Cerebral cortex (tissue), 2 donors: ENCODE measurements around a stretch of chr3.

DNA sequence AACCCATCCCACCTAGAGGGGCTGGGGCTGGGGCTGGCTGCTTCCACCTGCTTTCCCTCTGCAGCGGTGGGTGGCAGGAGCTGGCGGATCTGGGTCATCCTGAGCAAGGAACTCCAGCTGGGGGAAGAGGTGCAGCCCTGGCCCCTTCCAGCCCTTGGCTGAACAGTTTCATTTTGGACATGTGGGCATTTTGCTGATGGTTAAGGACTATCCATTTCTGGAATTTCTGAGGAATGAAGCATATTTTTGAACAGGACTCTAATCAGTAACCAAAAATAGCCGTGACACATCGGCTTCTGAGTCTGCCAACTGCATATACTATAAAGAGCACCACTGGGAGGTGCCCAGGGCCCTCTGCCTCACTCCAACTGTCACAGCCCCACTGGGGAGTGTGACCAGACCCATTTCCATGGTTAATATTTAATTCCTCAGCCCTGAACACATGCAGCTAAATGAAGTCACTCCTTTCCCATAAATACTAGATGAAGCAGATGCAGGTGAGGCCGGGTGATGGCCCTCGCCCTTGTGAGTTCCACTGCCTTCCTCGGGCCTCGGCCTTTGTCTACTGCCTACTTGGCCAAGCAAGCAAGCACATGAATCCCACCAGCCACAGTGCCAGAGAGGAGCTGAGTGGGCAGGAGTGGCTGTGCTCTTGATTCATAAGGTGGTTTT is 39.7 kb downstream of the CHDH start:
- PRO-cap, 2 experiments: no peak in any of the 2 experiments

DNA sequence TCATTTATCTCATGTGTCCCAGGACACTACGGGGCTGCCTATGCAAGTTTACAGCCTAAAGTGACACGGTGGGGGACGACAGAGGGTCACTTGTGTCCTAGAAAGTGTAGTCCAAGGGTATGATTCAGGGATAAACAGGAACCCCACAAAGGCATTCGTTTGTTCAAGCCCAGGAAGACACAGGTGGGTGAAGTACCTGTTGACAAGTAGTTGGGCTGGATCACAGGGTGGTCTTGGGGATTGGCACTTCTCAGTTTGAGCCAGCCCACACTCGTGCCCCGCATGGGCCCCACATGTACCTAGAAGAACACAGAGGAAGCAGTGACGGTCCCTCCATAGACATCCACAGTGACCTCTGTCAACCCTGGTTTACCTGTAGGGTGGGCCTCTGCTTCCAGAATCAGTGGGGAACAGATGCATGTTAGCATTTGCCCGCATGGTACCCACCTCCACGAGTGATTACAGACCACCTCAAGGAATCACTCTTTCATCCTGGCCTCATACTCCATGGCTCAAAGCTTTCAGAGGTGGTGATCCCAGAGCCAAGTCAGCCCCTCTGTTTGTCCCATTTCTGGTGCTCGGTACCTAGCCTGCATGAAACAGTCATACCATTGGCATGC is 27.4 kb downstream of the CHDH start:
- PRO-cap, 2 experiments: no peak in any of the 2 experiments

GRCh38 chr3:54120890-54121642 is 1.3 kb upstream of the CACNA2D3 start:
- PRO-cap, 2 experiments: peak in 1 of 2 experiments; most common plus-strand start chr3:54121447 (in 1)

- PRO-cap, 2 experiments: peak in 1 of 2 experiments; most common minus-strand start chr3:54123440 (in 1)
Measured at GRCh38 chr3:54123283-54124176, 1.2 kb downstream of the CACNA2D3 start.

DNA sequence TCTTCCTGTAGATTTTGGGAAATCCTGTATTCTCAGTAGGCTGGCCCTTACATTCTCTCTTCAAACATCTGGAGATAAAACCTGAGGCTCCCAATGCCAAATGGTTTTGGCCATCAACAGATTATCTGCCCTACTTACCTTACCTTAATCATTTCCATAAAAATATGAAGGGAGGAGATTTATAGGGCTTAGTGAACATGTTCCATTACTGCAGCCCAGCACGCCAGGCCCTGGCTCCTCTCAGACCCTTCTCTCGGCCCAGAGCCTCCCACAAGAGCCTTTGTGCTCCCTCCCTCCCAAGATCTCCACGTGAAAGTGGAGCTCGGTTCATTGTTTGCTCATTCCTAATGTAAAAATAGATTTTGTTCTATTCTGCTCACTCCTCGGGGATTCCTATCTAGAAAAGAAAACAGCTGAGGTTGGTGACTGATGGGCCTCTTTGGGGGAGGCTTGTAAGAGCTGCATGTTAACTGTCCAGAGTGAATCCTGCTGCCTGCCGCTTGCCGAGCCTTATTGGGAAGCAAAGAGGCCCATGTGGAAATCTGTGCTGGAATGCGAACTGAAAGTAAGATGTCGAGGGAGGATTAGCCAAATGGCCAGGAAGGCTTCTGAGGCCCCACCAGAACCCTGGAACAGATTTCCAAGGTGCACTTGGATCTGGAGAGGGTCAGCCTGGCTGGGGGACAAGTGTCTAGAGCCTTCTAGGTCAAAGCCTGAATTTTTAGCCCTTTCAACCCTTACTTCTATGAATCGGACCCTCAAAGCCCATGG is 267.2 kb downstream of the LRTM1 start:
- PRO-cap, 2 experiments: no peak in any of the 2 experiments

DNA sequence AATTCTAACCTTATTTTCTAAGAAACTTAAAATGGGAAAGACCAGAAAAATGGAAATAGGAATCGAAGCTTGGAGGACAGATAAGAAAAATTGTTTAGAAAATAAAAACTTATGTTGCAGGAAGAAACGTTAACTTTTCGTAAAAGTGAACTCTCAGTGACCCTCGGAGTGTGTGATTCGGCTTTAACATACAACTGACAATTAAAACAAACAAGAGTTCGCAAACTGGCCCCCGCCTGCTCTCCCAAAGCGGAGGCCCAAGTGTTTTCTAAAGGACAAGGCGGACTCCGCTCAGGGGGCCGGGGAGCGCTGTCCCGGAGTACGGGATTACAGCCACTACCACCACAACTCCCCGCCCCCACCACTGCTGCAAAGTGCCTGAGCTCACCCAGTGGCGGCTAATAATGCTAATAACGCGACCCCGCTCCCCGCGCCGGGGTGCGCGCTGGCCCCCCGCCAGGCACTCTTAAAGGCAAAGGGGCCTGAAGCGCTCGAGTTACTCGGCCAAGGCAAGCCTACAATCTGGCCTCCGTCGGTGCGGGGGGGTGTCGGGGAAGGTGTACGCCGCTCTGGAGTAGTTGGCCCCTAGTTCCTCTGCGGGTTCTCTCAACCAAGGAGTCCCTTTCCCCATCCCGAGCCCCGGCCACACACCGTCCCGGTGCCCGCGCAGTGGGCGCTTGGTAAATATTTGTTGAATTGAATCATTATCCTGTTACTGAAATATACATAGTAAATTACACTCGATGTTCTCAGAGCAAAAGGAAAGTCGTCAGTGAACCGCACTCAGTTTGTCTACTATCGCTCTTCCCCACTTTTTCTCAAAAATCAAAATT is 972 bp downstream of the WNT5A start:
- PRO-cap, 2 experiments: peak in 1 of 2 experiments; most common plus-strand start position 494 of the sequence (in 1); most common minus-strand start position 354 of the sequence (in 1)

GRCh38 chr3:55555785-55557121 is 69.1 kb upstream of the WNT5A start:
- PRO-cap, 2 experiments: peak in 1 of 2 experiments; most common plus-strand start chr3:55556569 (in 1)

DNA sequence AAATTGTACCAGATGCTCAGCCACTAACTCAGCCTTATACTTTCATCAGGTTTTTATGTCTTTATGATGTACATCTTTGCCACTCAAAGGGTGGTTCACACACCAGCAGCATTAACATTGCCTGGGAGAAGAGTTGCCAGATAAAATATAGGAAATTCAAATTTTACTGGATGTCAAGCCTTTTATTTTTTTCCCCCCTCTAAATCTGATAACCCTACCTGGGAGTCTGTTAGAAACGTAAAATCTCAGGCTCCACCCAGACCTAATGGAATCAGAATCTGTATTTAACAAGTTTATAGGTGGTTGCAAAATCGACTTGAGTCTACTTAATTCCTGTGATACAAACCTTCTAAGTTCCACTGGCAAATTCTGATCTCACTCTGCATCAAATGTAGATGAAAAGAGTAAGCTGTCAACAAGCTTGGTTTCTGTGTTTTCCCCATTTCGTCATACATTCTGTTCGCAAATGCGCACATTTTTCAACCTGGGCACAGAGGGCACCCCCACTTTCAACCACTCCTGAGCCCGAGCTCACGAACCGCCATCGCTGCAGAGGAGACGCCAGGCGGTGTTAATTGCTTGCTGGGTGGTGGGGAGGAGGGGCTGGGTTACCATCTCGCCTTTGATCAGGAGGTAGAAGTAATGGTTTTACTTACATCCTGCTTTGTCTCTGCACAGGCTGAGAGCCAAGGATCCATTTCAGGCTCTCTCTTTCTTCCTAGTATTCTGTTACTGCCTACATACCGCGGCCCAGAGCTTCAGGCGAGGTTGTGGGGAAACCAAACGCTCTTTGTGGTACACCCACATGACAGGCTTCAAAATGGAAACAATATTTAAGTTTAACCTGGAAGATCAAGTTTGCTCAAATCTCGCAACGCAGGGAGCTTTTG is 177.1 kb upstream of the WNT5A start:
- PRO-cap, 2 experiments: no peak in any of the 2 experiments

- PRO-cap, 2 experiments: no peak in any of the 2 experiments
Measured at GRCh38 chr3:56692482-56692977, 9.5 kb upstream of the TASOR start.

GRCh38 chr3:56775920-56776381 is 25.8 kb downstream of the ARHGEF3 start:
- PRO-cap, 2 experiments: no peak in any of the 2 experiments

DNA sequence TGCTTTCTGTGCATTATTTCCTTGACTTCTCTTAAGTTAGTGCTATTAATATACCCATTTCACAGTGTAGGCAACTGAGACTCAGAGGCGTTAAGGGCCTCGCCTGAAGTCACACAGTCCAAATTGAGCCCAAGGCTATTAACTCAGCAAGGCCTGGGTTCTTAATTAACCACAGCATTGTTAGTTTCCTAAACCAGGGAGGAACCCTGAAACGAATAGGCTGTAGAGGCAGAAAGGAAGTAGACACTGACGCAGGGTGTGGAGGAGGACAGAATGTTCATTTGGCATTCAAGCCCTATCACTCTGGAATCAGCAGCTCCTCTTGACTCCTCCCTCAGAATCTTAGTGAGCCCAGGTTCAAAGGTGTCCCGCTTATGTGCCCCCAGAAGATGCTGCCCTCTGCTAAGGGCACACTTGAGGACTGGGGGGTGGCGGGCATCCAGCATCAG is 13.9 kb downstream of the ARHGEF3 start:
- PRO-cap, 2 experiments: no peak in any of the 2 experiments

DNA sequence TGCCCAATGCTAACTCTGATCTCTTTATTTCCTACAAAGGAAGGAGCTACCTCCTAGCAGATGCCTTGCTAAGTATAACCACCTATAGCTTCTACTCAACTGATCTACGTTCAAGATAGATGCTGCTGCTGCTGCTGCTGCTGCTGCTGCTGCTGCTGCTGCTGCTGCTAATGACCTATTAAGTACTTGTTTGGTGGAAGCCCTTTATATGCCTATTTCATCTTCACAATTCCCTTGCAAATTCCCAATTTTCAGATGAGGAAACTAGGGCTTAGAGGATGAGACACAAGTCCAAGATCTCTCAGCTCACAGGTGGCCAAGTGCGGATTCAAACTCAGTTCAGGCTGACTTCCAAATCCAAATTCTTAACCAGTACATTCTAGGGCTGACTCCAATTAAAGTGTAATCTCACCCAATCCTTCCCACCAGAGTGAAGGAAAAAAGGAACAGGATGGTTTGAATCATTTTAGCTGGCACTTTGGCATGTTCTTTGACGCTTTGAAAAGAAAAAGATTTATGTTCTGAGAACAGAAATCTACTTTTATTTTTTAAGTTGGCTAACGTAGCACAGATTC is 12.8 kb downstream of the ARHGEF3 start:
- PRO-cap, 2 experiments: no peak in any of the 2 experiments

DNA sequence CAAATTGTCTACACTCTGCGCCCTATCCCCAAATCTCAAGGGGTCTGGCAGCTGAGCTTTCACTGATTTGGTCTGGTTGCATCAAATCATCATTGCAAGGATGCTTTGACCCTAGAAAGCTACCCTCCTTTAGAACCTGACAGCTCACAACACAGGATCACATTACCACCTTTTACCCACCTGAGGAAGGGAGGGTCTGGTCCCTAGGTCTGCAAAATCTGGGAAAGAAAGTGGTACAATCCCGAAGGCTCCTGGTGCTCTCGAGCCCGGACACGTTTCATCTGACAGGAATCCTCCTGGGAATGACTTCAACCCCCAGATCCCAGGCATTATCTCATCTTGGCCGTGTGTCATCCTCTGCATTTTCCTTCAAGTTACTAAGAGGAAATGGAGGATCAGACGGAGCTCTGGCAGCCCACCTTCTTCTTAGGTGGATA is 37.9 kb upstream of the ARHGEF3 start:
- PRO-cap, 2 experiments: peak in 1 of 2 experiments; most common plus-strand start position 377 of the sequence (in 1); most common minus-strand start position 283 of the sequence (in 1)

DNA sequence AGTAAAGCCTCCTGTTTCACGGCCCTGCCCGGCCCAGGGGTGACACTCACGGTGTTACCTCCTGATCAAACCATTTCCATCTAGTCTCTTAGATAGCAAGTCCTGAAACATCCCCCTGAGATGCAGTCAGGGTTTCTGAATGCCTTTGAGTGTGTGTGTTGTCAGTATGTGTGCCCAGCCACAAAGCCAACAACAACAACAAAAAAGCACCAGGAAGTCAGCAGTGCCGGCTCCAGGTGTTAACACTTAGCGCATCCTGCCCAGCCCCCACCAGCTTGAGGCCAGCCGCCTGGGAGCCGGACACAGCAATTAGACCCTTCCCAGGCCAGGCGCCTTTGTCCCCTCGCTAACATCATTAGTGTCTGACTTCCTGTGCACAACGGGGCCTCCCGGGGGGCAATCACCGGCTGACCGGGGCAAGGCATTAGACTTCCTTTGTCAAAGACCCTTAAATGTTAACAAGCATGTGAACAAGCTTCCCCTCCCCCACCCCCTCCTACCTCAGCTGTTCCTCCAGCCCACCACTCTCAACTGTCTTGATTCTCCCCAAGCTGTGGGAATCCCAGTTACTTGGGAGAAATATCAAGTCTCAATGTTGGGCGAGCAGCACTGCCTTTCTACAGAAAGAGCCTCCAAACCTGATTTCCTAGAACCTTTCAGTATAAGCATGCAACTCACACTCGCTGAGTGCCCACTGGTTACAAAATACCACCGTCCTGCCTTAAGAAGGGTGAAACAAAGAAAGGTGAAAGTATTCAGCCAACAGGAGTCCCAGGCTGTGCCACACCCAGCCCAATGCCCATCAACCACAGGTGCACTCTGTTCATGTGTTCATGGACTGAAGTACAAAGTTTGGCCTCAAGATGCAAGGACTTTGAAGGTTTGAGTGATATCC is 34.3 kb downstream of the IL17RD start:
- PRO-cap, 2 experiments: no peak in any of the 2 experiments

DNA sequence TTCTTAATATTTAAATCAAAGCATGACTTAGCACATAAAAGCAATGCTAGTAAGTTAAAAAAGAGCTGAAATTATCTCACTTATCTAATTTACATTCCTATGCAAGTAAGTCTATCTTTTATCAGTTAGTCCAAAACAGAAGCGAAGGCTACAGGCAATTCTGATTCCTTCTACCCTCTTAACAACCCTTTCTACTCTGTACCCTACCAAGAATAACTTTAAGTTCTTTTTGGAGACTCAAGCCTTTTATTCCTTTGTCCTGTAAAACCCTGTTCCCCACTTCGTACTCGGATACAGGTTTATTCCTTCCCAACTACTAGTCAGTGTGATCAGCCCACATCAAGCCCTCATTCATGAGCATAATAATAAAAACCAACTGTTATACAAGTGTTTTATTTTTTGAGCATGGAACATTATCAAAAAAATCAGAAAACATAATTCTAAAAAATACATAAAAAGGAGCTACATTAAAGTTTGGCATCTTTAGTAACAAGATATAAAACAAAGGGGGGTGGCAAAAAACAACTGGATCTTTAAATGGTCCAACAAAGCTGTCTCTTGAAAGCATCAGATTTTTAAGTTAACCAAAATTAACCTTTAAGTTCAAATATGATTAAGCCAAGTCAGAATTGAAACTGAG is 10.7 kb downstream of the ARF4 start:
- PRO-cap, 2 experiments: no peak in any of the 2 experiments

DNA sequence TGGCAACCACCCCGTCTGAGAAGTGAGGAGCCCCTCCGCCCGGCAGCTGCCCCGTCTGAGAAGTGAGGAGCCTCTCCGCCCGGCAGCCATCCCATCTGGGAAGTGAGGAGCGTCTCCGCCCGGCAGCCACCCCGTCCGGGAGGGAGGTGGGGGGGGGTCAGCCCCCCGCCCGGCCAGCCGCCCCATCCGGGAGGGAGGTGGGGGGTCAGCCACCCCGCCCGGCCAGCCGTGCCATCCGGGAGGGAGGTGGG is 8.8 kb upstream of the SLMAP start:
- PRO-cap, 2 experiments: no peak in any of the 2 experiments

DNA sequence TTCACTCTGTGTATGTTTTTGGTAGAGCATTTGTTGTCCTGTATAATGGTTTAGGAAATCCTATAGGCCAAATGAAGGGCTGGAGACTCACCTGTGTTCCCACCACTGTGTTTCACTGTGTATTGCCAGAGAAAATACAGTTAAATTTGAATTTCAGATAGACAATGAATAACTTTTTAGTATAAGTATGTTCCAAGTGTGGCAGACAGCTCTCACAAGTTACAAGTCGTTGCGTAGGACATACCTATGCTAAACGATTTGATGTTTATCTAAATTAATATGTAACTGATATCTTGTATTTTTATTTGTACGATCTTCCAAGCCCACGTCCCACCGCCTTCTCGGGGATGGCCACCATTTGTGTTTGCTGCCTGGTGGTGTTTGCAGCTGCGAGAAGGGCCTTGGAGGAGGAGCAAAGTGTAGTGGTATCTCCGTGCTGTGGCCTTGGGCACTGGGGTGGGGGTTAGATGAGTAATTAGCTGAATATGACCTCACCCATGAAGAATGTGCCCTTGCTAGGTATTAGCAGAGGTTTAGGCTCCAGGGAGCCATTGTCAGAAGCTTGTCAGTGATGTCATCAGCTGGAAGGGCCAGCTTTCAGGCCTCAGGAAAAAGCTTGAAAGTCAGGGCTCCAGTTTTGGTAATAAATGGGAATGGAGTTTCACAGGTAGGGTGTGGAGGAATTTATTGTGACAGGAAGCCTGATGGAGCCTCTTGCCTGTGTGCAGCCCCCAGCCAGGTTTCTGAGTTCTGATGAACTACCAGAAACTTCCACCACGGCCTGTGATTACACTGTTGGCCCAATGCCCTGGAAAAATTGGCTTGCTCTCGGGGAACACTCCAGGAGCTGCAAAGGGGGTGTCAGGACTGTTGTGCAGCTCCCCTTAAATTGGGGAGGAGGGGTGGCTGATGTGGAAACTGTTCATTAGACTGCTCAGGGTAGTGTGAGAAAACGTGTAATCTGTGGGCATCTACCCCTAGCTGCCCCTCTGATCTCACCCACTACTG is 41.0 kb downstream of the FLNB start:
- PRO-cap, 2 experiments: no peak in any of the 2 experiments

DNA sequence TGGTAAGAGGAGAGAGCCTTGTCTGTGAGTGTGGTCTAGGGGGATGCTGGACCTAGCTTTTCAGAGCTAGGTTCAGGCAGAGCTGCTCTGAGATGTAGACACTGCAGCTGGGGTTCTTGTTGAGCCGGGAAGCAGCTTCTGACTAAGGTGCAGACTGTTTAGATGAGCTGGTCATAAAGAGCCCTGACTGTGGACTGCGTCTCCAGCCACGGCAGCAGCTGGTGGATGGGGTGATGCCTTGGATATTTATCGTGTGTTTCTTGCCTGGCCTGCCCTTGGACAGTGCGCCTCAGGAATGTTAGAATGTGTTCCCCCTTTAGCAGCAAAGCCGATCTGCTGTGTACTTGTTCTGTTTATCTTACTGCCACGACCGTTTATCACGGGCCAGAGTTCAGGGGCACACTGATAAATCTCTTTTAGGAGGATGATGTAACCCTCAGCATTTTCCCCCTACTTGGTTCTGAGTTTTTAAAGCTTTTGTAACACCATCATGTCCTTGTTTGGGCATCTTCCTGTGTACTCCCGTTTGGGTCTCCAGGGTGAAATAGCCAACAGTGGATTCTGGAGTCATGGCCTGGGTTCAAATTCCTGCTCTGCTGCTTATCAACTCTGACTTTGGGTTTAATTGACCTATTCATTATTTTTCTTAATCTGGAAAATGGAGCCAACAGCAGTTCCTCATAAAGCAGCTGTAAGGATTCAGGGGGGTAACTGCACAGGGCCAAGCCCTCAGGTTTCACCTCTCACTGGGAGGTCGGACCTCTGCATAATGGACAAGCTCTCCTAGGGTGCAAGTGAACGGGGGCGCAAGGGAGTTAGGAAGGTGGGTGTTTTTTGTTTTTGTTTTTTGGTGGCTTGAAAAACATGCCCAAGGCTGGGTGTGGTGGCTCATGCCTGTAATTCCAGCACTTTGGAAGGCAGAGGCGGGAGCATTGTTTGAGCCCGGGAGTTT is 51.4 kb downstream of the FLNB start:
- PRO-cap, 2 experiments: no peak in any of the 2 experiments

DNA sequence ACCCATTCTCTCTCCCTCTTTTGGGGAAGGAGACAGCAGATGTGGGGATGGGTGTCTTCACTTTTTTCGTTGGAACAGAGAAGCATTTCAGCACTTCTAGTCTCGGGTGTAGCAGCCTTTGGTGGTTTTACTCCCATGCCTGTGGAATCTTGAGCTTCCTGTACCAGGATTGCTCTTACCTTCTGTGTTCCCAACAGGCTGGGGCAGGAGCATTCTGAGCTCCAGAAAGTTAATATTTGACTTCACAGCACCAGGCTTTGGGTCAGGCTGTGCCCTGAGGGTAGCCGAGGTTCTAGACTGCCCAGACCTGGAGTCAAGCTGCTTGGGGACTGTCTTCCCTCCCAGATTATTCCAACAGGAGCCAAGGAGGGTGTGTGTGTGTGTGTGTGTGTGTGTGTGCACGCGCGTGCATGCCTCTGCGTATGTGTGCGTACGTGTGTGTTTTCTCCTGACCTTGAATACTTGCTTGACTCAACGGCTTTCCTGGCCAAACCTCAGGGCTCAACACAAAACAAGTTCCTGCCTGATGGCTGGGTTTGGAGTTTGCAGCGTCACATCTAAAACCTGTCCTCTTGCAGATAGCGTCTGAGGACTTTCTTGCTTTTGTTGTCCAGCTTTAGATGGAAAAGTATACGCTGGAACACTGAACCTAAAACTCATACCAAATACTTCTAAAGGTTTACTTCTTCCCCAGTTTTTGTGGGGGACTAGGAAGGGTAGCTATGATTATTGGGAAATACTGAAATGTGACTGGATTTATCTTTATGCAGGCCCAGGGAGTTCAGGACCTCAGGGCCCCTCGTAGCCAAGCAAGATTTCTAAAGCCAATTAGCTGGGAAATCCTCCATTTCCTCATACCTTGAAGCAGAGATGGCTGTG is 94.9 kb downstream of the FLNB start:
- PRO-cap, 2 experiments: no peak in any of the 2 experiments

GRCh38 chr3:58111438-58112248 is 99.1 kb downstream of the DNASE1L3 start:
- PRO-cap, 2 experiments: no peak in any of the 2 experiments